Mesenchymal stem cell of the bone marrow (primary cell): ENCODE data around the gene WARS1.

DNA sequence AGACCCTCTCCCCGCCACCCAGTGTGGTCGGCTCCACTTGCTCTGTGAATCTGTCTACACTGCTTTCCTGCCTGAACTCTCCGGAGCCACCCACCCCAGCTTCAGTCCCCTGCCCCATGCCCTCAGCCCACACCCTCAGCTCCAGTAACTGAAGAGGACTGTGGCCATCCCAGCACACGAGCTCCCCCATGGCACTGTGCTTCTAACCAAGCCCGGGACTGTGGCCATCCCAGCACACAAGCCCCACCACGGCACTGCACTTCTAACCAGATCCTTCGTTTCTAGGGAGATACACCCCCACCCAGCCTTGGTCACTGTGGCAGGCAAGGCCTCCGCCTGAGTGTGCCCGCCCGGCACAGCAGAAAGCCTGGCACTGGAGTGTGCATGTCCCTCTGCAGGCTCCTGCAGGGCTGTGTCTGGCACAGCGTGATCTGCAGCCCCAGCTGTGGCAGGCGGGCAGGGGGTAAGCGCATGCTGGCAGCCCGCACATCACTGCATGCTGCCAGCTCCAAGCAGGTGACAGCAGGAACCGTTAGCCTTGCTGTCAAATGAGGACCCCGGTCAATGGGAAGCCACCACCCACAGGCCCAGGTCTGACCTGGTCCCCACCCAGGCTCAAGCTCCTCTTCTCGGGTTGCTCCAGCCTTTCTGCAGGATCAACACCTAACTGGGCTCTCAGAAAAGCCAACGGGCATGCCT, 49.8 kb downstream of the CCDC85C start:
- CAGE, long polyA plus RNA, result no peak

GRCh38 chr14:99562962-99563728, 40.9 kb downstream of the CCDC85C start:
- CAGE, long polyA plus RNA, result no peak

DNA sequence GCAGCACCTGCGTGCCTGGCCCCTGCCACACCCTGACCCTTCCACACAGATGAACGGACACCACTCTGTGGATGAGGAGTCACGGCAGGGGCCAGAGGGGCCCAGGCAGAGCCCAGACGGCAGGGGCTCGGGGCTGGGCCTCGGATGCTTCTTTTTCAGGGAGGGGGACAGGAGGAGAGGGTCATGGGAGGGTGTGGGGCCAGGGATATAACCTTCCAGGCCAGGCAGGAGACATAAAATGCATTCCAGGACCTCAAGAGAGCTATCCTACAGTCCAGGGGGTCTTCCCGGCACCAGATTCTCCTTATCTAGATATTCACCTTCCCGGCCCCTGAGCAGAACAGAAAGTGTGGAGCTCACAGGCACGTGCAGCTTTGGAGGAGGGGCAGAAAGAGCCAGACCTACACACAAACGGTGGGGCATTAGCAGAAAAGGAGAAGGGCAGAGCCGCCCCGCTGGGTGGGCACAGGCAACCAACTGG, 33.6 kb downstream of the CCDC85C start:
- CAGE, long polyA plus RNA, result no peak

DNA sequence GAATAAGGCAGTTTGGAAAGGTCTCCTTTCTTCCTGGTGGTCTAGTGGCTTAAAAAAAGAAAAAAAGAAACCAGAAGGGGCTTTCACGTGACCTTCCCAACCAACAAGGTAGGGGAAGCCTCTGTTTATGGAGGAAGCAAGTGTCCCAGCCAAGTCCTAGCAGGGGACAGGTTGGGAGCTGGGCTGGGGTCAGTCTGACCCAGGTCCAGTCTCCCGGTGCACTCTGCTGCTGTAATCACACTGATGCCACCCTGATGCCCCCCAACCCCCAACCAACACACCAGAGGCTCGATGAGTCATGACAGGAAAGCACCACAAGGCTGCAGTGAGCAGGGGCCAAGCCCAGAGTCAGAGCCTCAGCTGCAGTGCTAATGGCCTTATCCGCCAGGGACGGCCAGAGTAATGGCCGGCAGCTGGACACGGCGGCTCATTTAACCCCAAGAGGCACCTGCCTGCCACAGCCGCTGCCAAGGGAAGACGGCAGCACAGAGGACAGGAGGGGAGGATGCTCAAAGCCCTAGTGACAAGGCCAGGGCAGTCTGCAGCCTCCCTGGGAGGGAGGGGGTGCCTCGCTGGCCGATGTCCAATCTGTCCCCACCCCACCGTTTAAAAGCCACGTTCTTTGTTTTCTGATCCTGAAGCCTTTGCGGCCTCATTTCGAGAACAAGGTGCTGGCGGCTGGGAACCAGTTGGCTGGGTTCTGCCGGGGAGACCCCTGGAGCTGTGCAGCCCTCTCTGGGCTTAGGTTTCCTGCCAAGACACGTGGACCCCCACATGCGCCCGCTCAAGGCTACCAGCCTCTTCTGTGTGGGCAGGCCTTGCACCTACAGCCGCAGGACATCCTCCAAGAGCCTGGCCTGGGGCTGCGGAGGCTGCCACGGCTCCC, 13.2 kb downstream of the CCDC85C start:
- CAGE, long polyA plus RNA, result no peak

DNA sequence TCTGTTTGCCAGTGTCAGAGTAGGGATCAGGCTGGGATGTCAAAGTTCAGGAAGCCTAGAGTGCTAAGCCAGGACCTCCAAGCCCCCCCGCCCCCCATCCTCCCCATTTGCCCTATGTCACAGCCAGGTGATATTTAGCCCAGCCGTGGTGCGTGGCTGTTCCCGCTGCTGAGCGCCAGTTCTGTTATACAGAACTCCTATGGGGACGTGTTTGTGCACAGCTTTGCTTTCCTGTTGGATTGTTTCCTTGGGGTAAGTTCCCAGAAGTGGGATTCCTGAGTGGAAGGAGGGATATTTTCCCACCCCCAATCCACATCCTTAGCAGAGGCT, 15.6 kb upstream of the CCDC85C start:
- CAGE, long polyA plus RNA, result no peak

GRCh38 chr14:99752501-99753104, 40.6 kb upstream of the EML1 start:
- CAGE, long polyA plus RNA, result no peak

- CAGE, long polyA plus RNA, result no peak
Observed at GRCh38 chr14:99967124-99967502, 98.1 kb upstream of the EVL start.

DNA sequence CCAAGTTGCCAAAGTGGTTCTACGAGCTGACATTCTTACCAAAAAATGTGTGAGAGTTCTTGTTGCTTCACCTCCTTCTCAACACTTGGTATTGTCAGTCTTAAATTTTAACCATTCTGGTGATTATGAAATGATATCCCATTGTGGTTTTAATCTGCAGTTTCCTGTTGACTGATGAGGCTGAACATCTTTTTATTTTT, 92.1 kb upstream of the EVL start:
- CAGE, long polyA plus RNA, result no peak

GRCh38 chr14:100093224-100093626, 28.0 kb downstream of the EVL start:
- CAGE, long polyA plus RNA, result no peak

GRCh38 chr14:100106203-100106587, 41.0 kb downstream of the EVL start:
- CAGE, long polyA plus RNA, result no peak

GRCh38 chr14:100144826-100145716, 14.4 kb downstream of the DEGS2 start:
- CAGE, long polyA plus RNA, result no peak

GRCh38 chr14:100222743-100223134, 16.2 kb upstream of the YY1 start:
- CAGE, long polyA plus RNA, result no peak

GRCh38 chr14:100278511-100279344, 27.5 kb downstream of the SLC25A29 start:
- CAGE, long polyA plus RNA, result no peak

- CAGE, long polyA plus RNA, result no peak
Observed at GRCh38 chr14:100307362-100308394, 1.4 kb upstream of the SLC25A29 start.

DNA sequence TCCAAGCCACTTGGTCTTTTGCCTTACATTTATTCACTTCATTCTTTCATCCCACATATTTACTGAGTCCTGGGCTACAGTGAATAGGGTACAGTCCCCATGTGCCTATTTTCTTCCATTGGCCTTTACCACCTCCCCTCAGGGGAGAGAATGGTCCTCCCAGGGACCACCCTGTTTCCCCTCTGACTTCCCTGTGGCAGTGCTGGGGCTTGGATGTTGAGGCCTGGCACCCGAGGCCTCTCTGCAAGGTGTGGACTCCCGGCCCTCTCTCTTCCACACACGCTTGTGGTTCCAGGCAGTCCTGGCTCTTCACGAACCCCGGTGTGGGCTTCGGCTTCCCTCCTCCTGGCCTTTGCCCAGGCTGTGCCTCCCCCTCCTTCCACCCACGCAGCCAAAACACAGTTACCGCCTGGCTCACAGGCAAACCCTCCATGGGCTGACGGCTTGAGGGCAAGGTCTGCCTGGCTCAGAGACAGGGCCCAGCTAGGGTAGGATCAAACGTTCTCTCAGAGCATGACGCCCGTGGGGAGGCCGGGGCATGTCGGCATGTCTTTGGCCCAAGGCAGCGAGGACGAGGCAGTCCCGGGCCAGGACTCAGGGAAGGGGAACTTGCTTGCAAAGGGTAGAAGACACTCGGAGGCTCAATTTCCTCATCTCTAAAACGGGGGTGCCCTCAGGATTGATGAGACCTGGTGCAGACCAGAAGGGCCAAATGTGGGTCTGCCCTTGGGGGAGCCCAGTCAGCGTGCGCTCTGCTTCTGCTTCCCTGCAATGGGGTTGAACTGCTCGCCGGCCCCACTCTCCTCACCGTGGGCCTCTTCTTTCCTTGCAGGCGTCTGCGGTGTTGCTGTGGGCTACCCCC, 2.0 kb downstream of the SLC25A47 start:
- CAGE, long polyA plus RNA, result no peak

GRCh38 chr14:100374885-100375887, at the start of gene WARS1:
Gene WARS1, minus strand, starts transcription at chr14:100375347.
- CAGE, long polyA plus RNA, result no peak

GRCh38 chr14:100567600-100568593, 19.3 kb downstream of the BEGAIN start:
- CAGE, long polyA plus RNA, result no peak

DNA sequence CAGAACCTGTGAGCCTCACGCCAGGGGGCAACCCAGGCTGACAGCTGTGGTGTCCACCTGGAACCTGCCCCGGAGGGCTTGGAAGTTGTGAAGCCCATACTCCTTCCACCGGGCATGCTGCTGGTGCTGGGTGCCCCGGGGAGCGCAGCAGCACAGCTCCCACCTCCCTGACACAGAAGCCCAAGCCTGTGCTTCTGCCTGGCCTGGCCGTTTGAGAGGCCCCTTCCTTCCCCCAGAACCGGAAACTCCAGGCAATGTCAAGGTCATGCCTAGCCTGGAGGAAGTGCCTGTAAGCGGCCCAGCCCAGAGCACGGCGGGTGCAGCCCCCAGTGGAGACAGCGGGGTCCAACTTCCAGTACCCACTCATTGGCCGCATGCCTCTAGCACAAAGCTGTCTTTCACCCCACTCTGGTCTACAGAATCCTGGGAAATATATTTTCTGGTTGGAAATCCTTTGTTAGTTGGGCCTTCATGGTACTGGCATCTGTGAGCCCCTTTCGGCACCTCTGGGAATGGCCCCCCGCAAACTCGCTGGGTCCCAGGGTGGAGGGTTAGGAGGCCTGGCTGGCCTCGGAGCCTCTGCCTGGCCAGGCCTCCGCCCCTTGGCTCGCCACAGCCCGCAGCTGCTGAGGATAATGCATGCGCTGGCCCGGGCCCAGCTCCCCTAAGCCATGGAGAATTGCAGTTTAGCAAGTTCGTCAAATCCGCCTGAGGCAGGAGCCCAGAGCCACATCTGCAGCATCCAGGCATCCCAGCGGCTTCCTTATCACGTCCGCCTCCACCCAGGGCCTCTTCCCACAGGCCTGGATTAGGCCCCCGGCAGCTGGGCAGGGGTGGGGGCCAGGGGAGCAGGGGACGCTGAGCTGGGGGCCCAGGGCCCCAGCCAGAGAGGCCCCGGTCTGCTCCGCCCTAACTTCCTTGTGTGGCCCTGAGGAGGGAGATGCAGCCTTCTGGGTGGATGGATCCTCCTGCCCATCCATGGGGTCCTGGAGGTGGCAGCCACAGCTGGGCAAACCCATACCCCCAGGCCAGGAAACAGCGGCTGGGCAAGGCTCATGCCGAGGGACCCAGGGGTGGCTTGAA, 48.9 kb upstream of the DLK1 start:
- CAGE, long polyA plus RNA, result no peak

- CAGE, long polyA plus RNA, result no peak
Observed at GRCh38 chr14:100825663-100826666, 77.6 kb downstream of the RTL1 start.

DNA sequence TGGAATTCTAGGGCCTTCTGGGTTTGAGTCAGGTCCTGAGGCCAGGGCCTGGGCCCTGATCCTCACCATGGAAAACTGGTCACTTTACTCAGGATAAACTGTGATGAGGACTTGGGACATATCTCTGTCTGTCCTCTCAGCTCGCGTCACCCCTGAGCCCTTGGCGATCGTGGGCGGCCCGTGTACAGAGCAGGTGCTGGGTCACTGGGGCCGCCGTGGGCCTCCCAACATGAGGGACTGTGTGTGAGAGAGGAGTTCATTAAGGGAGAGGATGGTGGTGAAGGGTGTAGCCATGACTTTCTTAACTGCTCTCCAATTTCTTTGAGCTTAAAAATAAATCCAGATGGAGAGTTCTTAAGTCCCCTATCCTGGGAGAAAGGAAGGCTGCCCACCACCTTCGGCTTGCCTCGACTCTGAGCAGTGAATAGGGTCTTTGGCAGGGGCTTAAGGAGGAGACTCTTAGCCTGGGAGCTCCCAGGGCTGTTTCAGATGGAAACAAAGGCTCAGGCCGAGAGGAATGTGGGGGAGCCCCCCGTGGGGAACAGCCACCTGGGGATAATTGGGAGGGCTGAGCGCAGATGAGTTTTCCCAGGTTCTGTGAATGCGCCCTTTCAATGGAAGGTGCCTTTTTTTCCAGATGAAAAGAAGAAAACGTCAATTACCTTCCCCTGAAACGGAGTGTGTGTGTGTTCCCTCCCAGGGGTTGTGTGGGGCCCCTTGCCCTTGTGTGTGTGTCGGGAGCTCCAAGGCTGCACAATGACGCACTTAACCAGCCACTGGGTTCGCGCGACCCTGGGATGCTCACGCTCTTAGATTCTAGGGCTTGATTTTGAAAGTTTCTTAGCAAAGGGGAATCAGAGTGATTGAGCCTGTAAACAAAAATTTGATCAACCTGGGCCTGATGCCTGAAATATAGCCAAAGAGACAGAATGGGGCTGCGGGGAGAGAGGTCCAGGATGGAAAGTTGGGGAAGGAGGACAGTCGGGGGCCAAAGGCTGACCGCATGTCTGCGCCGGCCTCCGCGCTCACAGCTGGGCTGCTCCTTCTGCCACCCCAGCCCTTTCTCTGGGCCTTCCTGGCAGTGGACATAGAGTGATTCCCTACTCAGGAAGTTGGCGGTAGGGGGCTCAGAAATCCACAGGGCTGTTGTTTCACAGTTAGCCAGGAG, 63.3 kb downstream of the RTL1 start:
- CAGE, long polyA plus RNA, result no peak